NB4 (cell line): ENCODE measurements around the genes SLC22A13 and CX3CR1.

- RRBS: no CpG with 5 or more reads among the region's 14 CpGs
Observed at GRCh38 chr3:37980582-37981366, 9.8 kb upstream of the VILL start.

DNA sequence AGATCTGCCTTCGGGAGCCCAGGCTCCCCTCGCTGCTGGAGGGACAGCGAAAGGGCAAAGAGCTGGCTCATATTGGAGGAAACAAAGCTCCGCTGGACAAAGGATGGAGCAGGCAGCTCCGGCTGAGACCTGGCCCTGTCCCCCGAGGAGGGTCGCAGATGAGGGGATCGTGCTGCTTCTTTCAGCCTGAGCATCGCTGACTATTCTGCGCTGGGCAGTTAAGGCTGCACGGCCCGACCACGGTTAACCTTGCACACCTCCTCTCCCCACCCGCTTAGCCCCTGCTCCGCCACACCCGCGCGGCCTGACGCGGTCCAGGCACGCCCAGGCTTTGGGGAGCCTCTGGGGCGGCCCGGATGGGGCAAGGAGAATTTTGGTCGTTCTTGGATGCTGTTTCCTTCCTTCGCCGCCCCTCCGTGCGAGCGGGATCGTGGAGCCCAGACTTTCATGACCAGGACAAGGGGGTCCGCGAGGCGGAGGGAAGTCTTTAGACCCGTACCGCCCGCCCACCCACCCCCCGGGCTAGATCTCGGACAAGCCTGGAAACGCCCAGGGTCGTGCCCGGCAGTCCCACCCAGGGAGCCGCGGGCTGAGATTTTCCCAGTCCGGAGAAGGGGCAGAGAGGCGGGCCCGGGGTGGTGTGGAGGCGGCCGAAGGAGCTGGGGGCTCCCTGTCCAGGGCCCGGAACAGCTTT, 534 bp downstream of the PLCD1 start:
- RRBS: 68% methylated on average over 12 of the region's 49 CpGs

DNA sequence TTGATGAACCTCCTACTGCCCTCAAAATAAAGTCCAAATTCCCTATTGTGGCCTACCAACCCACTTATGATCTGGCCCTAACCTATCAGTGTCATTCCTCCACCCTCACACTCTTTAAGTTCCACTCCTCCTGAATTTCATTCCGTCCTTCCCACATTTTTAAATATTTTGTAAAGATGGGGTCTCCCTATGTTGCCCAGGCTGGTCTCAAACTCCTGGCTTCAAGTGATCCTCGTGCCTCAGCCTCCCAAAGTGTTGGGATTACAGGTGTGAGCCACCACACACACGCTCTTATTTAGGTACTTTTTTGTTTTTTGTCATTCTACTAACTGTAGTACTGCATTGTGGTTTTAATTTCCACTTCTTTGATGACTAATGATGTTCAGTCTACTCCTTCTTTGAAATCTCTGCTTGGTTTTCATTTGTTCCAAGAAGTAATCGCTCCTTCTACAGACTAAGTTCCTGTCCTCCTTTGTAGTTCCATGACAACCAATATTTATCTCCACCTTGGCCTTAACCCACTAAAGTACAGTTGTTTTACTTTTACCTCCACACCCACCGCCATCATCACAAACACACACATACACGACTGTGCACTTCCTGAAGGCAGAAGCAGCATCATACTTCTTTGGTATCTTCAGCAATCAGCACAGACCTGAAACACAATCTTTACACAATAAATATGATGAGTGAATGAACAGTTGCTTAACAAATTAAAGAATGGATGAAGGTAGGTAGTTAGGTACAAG, 561 bp upstream of the DLEC1 start:
- RRBS: no CpG with 5 or more reads among the region's 6 CpGs

DNA sequence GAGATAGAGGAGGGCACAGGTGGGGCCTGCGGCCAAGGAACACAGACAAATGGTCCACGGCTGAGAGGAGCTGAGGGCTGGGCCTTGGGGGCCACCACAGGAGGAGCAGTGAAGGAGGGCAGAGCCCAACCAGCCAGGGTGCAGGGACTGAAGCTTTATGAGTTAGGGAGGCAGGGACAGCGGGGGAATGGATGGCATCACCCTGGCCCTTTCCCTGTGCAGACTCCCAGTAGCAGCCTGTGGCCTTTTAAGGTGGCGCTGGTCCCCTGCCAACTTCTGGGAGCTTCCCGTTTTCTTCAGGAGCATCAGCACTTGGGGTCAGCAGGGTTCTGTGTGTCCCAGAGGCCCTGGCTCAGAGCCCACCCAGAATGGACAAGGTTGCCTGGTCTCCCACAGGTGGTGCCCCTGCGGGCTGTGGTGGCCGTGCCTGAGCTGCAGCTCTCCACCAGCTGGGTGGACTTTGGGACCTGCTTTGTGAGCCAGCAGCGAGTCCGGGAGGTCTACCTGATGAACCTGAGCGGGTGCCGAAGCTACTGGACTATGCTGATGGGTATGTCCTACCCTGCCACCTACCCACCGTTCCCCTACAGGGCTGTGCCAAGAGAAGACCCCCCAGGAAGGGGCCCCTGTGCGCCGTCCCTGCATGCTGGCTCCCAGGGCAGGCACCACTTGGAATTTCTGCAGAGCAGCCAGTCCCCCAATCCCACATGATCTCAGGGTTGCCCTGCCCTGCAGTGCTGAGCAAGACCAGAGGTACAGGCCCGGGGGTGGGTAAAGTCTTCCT, 15.5 kb downstream of the ACAA1 start:
- RRBS: no CpG with 5 or more reads among the region's 15 CpGs

DNA sequence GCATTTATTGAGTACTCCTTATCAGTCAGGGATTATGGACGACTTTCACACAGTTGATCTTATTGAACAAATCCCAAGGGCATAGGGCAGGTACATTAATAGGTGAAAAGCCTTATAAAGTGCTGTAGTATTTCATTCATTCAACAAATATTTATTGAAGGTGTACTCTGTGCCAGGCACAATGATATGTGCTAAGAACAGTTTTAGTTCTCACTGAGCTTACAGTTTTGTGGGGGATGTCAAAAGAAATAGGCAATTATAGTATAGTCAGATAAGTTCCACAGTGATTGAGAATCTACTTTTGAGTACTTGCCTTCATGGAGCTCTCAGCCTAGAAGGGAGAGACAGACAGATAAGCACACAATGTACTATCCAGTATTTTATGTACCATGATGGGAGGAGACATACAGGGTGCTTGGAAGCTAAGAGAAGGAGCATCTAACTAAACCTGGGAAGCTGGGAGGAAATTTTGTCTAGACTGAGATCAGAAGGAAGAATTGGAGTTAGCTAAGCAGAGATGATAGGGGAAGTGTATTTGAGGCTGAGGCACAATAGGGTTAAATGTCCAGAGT, 24.3 kb downstream of the OXSR1 start:
- RRBS: no CpG with 5 or more reads among the region's 1 CpG

GRCh38 chr3:38247149-38248082, 18.2 kb upstream of the SLC22A13 start:
- RRBS: no CpG with 5 or more reads among the region's 2 CpGs

DNA sequence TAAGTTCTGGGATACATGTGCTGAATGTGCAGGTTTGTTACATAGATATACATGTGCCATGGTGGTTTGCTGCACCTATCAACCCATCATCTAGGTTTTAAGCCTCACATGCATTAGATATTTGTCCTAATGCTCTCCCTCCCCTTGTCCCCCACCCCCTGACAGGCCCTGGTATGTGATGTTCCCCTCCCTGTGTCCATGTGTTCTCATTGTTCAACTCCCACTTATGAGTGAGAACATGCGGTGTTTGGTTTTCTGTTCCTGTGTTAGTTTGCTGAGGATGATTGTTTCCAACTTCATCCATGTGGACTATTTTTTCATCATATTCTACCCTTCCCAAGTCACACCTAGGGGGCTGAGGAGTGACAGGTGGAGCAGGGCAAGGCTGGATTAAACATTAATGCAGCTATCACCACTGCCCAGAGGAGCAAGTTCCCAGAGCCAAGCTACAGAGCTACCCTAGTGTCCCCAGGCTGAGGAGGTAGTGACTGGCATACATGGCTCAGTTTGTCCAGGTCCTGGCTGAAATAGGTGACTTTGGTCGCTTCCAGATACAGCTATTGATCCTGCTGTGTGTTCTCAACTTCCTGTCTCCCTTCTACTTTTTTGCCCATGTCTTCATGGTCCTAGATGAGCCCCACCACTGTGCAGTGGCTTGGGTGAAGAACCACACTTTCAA, at the start of gene SLC22A13:
Gene SLC22A13, plus strand, starts transcription at position 449 of the 679 bp plus-strand sequence.
- RRBS: no CpG with 5 or more reads among the region's 2 CpGs

- RRBS: no CpG with 5 or more reads among the region's 17 CpGs
Observed at GRCh38 chr3:38347398-38347878, 853 bp downstream of the XYLB start.

DNA sequence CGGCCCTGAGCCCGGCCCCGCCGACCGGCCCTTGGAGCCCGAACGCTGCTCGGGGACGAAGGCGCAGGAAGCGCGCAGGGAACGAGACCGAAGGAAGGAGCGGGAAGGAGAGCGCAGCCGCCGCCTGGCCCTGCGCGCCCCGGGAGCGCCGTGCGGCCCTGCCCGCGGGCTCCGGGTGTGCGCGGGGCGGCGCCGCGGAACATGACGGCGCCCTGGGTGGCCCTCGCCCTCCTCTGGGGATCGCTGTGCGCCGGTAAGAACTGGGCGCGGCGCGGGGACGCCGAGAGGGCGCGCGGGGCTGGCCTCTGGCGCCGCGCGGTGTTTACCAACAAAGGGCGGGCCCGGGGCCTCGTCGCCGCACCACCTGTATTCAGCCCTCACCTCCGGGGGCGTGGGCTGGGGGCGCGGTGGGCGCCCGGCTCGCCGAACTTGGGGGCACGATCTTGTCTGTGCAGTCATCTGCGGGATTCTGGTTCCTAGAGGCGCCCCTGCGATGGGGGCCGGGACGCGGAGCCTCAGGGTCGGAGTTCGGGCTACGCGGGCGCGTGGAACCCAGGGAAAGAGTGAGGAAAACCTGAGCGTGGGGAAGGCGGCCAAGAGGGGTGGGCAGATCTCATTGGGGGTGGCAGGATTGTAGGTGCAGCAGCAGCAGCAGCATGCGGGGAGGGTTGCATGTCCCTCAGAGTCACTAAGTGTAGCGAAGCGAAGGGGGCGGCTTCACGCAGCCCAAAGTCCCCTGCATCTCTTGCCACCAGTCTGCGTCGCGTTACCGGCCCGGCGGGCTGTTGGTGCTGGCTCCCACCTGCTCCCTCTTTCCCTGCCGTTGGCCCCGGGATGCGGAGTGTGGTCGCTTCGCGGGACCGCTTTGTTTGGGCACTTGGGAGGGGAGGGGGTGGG, 680 bp downstream of the ACVR2B start:
- RRBS: 2% methylated on average over 46 of the region's 98 CpGs

GRCh38 chr3:38489621-38490133, 6.5 kb upstream of the EXOG start:
- RRBS: no CpG with 5 or more reads among the region's 3 CpGs

DNA sequence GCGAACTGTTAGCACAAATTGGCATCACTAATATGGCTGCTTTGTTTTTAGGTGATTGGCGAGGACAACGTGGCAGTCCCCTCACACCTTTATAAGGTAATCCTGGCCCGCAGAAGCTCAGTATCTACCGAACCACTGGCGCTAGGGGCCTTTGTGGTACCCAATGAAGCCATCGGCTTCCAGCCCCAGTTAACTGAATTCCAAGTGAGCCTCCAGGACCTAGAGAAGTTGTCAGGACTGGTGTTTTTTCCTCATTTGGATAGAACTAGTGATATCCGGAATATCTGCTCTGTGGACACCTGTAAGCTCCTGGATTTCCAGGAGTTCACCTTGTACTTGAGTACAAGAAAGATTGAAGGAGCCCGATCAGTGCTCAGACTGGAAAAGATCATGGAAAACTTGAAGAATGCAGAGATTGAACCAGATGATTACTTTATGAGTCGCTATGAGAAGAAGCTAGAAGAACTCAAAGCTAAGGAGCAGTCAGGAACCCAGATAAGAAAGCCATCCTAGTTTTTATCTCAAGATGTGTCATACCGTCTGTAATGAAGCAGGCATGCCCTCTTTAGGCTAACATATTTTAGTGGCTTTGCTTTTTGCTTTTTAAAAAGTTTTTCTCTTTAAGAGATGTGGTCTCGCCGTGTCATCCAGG, 27.8 kb downstream of the EXOG start:
- RRBS: no CpG with 5 or more reads among the region's 13 CpGs

GRCh38 chr3:38960255-38960649, 91.5 kb downstream of the SCN11A start:
- RRBS: no CpG with 5 or more reads among the region's 5 CpGs

DNA sequence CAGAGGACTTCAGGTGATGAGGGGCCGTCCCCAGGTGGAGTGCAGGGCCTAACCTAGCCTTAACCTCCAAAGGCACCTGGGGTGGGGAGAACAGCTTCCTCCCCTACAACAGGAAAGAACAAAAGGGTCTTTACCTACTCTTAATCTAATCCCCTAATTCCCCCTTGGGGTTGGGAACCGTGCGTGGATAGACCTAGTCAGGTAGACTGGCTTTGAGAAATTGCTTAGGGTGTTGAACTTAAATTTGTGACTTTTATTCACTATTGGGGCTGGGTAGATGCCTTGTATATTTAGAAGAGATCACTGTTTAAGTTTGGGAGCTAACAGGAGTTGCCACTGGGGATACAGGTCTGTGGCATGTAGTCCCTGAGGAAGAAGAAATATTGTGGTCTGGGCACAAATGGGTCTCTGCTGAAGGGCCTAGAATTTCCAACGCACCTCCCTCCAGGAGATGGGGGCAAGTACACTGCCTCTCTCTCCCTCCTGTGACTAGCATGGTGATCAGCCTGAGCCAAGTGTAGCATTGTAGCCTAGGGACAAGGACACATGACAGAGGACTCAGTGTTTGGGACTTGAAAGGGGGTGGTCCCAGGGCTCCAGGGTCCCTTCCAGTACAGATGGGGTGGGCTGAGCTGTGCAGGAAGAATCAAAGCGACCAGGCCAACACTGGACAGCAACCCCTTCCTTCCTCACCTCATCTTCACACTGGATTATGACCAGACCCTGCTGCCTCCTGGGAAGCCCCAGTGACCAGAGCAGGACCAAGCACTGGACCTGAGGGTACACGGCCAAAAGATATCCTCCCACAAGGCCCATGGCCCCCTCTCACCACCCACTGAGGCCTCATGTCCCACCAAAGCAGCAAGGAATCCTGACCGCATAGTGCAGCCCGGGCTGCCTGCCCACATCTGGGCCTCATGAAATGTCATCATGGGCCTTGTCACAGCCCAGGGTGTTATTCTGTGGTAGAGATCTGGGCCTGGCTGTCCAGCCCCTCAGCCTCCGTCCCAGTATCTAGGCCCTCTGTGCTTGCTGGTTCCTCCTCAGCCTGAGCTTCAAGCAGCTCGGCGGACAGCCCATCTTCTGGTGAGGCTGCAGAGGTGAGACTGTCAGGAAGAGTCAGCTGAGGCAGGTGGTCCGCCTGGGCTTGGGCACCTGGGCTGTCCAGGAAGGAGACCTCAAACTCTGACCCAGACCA, 9.7 kb downstream of the GORASP1 start:
- RRBS: no CpG with 5 or more reads among the region's 12 CpGs

DNA sequence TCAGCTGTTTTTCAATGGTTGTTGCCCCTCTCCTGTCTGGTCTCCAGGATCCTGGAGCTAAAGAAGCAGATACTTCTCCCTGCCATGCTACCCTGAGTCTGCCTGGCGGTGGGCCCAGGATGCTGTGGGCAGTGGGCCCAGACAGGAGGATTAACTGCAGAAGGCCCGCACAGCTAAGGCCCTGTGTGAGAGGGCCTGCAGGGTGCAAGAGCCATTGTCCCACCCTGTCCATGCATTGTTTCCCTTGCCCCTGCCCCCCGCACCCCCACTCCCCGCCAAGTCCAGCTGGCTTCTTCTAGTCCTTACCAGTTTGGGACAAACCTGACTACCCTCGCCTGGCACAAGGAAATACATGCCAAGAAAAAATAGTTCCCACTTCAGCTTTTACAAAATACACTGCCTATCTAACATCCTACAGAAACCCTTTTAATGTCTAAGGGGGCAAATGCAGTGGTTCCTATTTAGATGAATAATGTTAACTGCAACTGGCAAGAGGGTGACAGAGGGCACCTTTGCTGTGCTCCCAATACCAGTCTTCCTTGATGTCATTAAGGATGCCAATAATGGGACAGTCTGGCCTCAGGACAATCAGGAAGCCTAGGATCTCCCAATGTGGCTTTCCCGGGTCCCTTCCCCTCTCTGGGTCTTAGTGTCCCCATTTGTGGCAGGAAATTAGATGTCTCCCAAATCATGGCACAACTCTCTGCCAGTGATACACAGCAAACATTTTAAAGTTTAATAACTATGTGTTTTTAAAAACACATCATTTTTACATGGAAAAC, 14.1 kb downstream of the CSRNP1 start:
- RRBS: no CpG with 5 or more reads among the region's 6 CpGs

DNA sequence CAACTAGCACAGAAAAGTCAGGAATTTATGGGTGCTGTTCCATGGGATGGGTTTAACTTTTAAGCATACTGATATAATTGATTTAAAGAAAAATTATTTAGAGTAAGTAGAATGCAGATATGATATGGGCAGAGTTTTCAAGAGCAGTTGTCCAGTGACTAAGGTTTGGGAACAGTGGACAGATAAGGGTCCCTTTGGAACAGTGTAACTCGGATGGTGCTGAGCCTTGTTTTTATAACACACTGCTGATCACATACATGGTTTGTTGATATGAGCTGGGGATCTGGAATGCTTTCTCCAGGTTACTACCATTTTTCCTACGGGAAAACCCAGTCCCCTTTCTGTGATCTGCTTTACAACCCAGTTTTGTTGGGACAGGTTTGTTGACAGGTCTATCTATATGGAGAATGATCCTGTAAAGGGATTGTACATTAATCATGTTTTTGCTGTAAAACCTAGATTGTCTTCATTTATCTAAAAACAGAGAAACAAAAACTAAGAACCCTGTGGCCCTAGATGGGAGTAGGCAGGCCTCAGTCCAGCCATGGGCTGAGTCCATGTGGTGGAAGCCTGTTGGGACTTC, 13.4 kb downstream of the CSRNP1 start:
- RRBS: no CpG with 5 or more reads among the region's 2 CpGs

DNA sequence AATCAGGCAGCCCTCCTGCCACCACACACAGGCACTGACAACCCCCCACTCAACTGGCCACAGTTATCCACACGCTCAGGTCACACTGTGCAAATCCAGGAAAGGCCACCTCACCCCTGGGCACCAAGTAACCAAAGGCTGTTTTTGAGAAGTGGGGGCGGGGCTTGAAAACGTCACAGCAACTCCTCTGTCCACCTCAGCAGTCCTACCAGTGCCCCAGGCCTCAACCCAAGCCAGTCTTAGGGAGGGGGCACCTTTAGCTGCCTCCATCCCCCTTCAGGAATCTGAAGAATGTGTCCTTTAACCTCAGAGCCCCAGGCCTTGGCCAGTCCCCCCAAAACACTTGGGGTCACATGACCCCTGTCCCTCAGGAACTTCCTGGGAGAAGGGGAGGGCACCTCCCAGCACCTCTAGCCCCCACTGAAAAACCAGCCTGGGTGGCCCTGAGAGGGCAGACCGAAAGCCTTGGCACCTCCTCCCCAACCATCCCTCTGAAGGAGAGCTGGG, 2.0 kb downstream of the CSRNP1 start:
- RRBS: no CpG with 5 or more reads among the region's 4 CpGs

GRCh38 chr3:39250160-39250628, 29.6 kb downstream of the CX3CR1 start:
- RRBS: no CpG with 5 or more reads among the region's 1 CpG

- RRBS: no CpG with 5 or more reads among the region's 5 CpGs
Observed at GRCh38 chr3:39279877-39280649, at the start of gene CX3CR1. Gene CX3CR1 (minus strand): TSS chr3:39280036.

DNA sequence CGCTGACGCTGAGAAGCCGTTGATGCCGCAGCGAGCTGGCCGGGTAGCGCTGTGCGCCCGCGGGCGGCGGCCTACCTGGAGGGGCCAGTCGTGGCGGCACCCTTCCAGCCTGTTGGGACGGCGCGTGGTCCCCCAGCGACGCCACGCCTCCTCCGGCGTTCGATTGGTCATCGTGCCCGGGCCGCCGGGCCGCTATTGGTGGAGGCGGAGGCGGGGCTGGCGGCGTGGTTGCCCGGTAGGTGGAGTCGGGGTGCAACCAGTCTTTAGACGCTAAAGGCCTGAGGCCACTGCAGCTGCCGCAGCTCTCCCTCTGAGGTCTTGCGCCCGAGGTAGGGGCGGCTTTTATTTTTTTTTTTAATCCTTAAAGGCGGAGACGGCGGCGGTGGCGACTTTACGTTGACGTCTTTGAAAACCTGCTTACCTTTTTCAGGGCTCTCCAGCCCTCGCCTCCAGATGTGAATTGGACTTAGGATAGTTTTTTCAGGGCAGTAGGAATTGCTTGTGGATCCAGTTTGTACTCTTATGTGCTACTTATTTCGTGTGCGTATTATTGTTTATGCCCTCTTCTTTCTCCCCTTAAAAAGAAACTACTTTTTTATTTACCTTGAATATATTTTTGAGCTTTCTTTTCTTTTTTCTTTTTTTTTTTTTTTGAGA, 1.1 kb downstream of the SLC25A38 start:
- RRBS: under 1% methylated on average over 24 of the region's 49 CpGs

DNA sequence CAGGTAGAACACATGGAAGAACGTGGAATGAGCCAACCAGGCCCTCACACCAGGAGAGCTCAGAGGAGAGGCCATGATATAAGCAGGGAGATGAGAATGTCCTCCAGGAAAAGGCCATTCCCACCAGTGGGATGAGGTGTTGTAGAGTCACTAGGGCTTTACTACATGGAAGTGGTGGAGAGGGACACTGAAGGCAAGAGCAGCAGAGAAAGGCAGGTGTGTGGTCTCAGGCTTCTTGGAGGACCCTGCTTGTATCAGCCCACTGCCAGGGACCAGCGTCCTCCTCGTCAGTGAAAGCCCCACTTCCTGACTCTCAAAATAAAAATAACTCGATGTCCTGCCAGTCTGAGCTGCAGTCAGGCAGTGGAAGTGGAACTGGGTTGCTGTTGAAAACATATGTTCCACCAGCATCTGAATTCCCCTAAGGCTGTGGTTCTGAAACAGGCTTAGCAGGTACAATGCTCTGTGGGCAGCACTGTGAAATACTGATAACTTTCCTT, 121.7 kb upstream of the EIF1B start:
- RRBS: no CpG with 5 or more reads among the region's 4 CpGs